Type B pancreatic cell (in vitro differentiated cells): Measurements from ENCODE around the gene STMP1.

- PRO-cap, result no peak
Observed at GRCh38 chr7:135168764-135169520, 1.6 kb downstream of the CYREN start.

- PRO-cap, result bidirectional peak, plus-strand start at chr7:135170412, minus-strand start at chr7:135170488
Observed at GRCh38 chr7:135169792-135170561, 530 bp downstream of the CYREN start.

- PRO-cap, result no peak
Observed at GRCh38 chr7:135291728-135292038, 58.0 kb downstream of the STRA8 start.

GRCh38 chr7:135630121-135630660 is 32.1 kb upstream of the STMP1 start:
- PRO-cap, result no peak

DNA sequence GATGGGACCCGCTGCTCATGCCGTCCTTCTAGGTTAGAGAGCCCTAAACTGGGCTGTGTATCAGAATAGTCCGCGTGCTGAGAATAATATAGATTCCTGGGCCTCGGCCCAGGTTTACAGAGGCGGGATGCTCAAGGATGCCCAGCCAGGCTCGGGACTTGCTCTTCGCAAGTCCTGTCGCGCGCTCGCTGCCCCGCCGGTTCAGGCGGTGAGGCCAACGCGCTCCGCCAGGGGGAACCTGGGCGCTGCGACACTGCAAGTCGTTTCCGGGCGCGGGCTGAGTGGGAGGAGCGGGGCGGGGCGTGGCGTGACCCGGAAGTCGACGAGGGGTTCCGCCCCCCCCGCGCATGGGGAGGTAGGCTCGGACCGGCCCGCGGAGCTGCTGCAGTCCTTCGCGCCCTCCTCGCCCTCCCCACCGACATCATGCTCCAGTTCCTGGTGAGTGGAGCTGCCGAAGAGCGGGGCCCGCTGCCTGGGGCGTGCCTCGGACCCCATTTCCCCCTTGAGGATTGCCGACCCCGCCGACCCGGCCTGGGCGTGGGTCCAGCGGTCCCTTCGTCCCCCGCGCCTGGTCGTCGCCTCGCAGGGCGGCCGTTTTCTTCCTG is at the start of gene STMP1:
Gene STMP1 (plus strand): TSS at position 358 of the 605 bp plus-strand sequence.
- PRO-cap, result bidirectional peak, plus-strand start at position 385 of the sequence, minus-strand start at position 203 of the sequence

DNA sequence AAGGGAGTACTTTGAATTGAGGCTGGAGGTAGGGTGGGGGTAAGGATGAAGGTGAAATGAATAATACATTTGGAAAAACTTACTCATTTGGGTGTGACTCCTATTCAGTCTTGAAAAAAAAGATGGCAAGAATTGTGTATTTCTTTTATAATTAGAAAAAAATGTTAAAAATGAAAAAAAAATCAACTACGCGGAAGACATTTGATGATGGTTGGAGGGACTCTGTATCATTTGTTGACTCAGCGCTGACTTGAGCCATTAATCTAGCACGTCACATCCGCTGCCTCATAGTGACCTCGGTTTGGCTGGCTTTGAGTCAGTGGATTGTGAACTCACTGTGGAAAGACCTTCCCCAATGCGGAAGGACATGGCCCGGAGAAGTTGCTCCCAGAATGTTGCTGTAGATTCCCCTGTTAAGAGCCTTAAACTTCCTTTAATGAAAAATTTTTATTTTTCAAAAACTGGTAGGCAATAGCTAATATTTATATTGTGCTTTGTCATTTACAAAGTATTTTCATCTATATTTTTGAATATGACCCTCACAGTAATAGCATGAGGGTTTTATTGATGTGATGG is 2.7 kb downstream of the FAM180A start:
- PRO-cap, result no peak

DNA sequence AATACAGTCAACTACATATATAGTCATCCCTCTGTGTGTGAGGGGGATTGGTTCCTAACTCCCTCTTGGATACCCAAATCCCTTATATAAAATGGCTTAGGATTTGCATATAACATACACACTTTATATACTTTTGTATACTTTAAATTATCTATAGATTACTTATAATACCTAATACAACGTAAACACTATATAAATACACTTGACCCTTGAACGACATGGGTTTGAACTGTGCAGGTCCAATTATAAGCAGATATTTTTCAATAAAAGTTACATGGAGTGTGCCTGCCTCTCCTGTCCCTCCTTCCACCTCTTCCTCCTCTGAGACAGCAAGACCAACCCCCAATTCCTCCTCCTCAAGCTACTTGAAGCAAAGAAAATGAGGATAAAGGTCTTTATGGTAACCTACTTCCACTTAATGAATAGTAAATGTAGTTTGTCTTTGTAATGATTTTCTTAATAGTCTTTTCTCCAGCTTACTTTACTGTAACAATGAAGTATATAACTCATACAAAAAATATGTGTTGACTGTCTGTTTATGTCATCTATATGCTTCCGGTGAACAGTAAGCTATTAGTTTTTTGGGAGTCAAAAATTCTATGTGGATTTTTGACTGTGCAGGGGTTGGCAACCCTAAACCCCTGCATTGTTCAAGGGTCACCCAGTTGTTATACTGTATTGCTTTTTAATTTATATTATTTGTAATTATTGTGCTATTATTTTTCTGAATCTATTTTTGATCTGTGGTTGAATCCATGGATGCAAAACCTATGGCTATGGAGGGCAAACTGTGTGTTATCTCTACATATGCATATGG is 39.5 kb downstream of the MTPN start:
- PRO-cap, result no peak

GRCh38 chr7:136870510-136870941 is 2.1 kb downstream of the CHRM2 start:
- PRO-cap, result no peak

GRCh38 chr7:137347312-137347830 is 3.8 kb upstream of the PTN start:
- PRO-cap, result no peak

GRCh38 chr7:137820517-137821182 is 26.1 kb downstream of the DGKI start:
- PRO-cap, result no peak

GRCh38 chr7:137871669-137872274 is 25.0 kb upstream of the DGKI start:
- PRO-cap, result no peak

- PRO-cap, result no peak
Observed at GRCh38 chr7:137878230-137879026, 31.7 kb upstream of the DGKI start.

DNA sequence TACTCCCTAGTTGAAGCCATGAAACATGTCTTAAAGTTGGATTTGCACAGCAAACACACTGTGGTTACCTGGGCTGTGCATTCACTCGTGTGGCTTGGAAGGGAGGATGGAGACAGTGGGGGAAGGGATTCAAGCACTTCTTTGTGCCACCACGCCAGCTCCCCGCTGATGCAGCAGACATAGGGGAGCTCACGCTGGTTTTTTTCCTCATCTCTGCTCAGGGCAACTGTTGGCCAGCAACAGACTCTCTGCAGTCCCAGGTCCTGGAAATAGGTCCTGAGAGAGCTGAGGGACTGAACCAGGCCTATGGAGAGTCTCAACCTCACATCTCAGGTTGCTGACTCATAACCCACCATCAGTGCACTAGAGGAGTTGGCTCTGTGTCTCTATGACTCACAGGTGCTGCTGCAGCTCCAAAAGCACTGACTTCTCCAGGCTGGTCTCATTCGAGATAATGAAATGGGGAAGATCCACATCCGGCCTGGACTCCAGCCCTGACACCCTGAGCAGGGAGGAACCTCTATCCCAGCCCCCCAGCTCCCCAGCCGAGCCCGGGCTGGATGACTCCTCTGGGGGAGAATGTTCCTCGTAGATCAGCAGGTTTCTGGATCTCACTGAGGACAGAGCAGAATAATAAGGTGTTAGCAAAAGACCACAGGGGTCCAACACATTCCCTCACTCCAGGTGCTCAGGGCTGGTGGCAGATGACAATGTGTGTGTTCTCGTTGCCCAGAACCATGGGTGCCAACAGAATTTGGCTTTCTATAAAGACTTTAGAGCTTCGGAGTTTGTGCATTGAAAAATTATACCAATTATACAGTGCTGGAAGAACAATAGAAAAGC is 35.5 kb upstream of the DGKI start:
- PRO-cap, result no peak

- PRO-cap, result no peak
Observed at GRCh38 chr7:138727732-138728104, 26.6 kb upstream of the SVOPL start.

GRCh38 chr7:139041617-139042296 is 5.9 kb upstream of the ZC3HAV1L start:
- PRO-cap, result no peak

DNA sequence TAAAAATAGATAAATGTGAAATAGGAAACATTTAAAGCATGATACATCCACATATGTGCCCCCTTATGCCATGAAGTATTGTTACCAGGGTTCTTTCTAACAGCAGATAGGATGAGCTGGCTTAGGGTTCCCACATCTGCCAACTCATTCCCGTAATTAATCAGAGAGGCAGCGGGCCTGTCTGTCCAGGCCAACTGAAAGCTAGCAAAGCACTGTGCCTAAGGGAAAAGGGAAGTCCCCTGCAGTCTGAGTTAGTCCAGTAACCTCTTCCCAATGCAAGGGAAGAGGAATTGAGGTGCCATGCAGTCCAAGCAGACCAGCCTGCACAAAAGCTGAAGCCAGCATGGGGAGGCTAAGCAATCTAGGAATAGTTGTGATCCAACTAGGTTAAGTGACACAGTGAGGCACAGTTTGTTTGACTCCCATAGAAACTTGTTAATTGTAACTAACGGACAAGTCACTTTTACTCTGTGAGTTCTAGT is 18.3 kb upstream of the ZC3HAV1L start:
- PRO-cap, result no peak

- PRO-cap, result no peak
Observed at GRCh38 chr7:139060933-139061332, 25.1 kb upstream of the ZC3HAV1L start.

DNA sequence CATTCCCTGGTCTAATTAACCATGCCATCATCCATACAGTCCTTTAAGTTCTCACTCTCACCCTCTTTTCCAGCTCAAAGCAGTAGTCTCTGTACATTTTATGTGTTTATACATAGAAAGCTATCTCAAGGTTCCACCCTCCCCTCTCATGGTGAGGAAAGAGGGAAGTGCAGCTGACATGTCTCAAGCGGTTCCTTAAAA is 36.8 kb downstream of the ZC3HAV1 start:
- PRO-cap, result no peak

- PRO-cap, result no peak
Observed at GRCh38 chr7:139292098-139292608, 49.0 kb upstream of the FMC1 start.

DNA sequence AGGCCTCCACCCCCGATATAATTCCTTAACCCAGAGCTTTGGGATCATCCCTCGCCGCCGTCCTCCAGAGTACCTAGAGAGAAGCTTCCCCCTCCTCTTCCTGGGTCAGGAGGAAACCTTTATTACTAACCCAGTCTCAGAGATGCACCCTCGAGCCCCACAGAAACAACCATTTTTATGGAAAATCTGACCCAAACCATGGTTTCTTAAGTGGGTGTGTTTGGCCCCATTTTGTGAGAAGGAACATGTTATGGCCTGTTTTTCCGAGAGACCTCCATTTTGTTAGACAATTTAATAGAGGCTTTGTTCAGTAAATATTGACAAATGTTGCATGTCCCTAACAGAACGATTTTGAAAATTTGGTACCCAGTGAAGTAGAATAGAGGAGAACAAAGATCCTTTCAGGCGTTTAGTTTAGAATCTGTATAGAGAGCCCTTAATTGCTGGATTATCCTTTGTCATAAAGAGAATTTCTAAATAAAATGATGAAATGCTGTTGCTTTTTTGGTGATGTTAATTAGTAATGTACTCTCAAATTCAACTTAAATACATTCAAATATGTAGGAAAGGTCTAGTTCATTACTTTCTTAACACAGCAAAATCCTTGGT is 1.1 kb downstream of the LUC7L2 start:
- PRO-cap, result no peak